ENCODE data around the gene NIBAN1.

DNA sequence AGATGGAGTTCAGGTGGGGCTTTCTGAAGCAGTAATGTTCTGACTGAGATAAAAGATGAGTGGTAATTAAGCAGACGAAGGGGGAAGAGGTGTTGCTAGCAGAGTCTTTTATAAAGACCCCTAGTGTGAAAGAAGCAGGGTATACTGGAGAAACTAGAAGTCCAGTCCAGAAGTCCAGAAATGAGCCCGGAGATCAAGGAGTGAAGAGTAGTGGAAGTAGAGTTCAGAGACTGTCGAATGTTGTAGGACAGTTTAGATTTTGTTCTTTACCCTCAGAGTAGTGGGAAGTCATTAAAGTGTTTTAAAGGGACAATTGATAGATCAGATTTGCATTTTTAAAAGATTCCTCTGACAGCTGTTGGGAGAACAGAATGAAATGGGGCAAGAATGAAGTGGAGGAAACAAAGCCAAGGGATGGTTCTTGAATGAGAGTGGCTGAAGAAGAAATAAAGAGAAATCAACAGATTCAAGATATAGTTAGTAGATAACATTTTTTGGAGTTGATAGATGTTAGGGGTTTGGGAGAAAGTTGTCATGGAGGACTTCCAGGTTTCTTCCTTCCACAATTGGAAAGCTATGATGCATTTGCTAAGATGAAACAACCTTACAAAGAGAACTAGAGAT lies 39.2 kb downstream of the SMG7 start:
- PRO-cap, 3 experiments, result no peak in any of the 3 experiments
- RAMPAGE, long total RNA, 2 experiments, result no peak in any of the 2 experiments
- RRBS, result no CpG with 5 or more reads among the region's 3 CpGs

DNA sequence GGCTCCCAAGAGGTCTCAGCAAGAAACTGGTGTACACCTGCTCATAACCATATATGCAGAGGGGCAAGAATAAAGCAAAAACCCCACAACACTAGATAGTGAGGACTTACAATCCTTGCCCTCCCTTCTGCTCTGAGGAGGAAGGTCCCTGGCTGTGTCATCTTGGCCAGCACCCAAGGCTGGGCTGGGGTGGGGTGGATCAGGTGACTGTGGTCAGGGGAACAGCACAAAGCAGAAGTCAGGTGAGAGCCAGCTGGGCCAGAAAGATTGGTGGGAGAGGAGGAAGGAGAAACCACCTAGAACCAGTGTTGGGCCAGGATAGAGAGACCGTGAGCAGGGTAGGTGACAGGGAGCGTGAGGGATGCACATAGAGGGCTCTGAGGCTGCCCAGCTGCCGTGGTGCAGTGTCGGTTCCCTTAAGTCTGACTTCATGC lies 22.7 kb downstream of the NCF2 start:
- PRO-cap, 3 experiments, result no peak in any of the 3 experiments
- RAMPAGE, long total RNA, 2 experiments, result no peak in any of the 2 experiments
- RRBS, result no CpG with 5 or more reads among the region's 4 CpGs

DNA sequence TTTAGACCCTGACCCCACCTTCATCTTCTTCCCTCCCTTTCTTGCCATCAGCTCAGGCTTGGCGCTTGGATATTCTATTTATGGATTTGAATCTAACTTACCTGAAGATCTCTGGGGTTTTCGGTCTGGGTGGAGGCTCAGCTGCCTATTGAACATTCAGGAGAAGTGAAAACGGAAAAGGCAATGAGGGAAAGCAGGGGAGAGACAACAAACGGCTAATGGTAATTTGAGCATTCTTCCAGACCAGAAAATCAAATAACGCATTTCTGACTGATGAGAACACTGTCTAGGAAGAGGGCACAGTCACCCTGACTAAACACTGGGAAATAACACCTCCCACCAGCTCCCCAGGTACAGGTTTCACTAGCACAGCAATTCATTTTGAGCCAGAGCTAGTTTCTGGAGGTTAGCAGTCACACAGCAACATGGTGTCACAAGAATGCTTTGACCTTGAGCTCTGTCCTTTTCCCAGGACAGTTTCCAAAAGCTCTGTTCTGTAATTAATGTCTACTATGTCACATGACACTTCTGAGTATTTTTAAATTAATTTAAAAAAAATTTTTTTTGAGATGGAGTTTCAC lies 21.1 kb downstream of the NCF2 start:
- PRO-cap, 3 experiments, result no peak in any of the 3 experiments
- RAMPAGE, long total RNA, 2 experiments, result no peak in any of the 2 experiments
- RRBS, result no CpG with 5 or more reads among the region's 5 CpGs

DNA sequence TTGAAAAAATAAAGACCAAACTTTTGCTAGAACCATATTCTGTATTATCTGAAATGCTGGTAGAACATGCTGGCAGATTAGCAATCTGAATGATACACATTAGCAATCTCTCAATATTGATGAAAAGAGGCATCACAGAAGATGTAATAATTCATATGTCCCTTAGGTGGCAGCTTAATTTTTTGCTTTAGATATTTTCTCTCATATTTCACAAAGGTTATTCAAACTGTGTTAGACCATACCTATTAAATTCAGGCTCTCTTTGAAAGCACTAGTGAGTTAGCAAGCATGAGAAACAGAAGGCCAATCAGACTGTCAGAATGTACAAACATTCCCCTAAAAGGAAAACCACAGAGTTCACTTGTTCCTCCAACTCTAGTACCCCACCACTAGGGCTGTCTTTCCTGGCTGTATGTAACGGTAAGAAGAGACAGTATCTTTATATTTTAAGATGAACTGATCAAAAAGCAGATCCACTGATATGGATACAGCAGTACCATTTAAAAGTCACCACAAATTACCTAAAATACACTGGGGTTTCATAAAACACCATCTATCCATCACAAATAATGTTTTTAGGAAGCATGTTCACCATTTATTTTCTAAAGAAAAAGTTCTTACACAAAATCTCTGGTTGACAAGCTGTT lies 1.9 kb downstream of the ARPC5 start:
- PRO-cap, 3 experiments, result peak in 3 of 3 experiments; most common plus-strand start position 398 of the sequence (in 3); most common minus-strand start position 252 of the sequence (in 1)
- RAMPAGE, long total RNA, 2 experiments, result no peak in any of the 2 experiments
- RRBS, result no CpG with 5 or more reads among the region's 1 CpG

- PRO-cap, 3 experiments, result no peak in any of the 3 experiments
- RAMPAGE, long total RNA, 2 experiments, result no peak in any of the 2 experiments
- RRBS, result no CpG with 5 or more reads among the region's 4 CpGs
Measured at GRCh38 chr1:183867029-183867531, 62.2 kb downstream of the RGL1 start.

DNA sequence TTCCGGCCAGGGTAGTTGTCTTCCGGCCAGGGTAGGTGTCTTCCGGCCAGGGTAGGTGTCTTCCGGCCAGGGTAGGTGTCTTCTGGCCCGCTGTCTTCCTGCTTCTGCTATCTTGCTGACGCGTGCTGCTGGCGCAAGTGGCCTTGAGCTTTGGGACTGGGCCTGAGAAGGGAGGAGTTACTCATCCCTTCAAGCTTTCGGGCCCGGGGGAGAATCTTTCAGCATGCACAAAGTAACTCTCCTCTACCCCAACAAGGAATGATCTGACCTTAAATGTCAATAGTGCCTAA lies 65.5 kb downstream of the RGL1 start:
- PRO-cap, 3 experiments, result peak in 3 of 3 experiments; most common plus-strand start position 192 of the sequence (in 3); most common minus-strand start position 100 of the sequence (in 3)
- RAMPAGE, long total RNA, 2 experiments, result no peak in any of the 2 experiments
- RRBS, result no CpG with 5 or more reads among the region's 10 CpGs

GRCh38 chr1:184050895-184051150 lies 707 bp upstream of the TSEN15 start:
- PRO-cap, 3 experiments, result no peak in any of the 3 experiments
- RAMPAGE, long total RNA, 2 experiments, result no peak in any of the 2 experiments
- RRBS, result no CpG with 5 or more reads among the region's 2 CpGs

DNA sequence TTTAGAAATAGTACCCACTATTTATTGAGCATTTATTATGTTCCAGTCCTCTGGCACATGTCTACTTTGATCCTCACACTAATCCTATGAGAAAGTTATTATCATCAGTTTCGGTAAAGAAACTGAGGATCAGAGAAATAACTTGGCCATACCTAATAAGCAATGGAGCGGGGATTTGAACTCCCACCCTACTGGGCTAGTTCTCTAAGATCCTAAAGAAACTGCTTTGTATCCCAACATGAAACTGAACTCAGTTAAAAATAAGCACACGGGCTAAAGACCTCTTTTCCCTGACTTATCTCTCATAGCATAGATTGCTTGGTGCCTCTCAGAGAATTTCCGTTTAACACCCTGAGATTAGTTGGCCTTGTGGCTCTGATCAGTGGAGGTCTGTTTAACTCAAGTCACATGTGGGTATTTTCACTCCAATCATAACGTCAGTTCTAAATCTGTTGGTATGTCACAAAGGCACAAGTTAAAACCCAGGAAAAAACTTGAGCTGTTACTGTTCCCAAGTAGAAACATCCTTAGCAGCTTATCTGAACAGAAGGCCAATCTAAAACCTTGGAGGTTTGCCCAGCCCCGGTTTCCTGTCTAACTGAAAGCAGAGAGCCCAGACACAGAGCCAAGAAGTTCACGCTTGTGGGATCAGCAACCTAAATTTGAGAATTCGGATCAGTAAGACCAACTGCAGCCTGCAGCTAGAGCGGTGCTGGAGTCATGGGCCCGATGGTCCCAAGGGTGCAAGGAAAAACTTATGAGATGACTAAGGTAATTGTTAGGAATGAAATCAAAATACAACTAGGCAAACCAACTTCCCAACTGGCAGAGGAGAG lies 90.4 kb upstream of the C1orf21 start:
- PRO-cap, 3 experiments, result peak in 3 of 3 experiments; most common plus-strand start position 597 of the sequence (in 1); most common minus-strand start position 392 of the sequence (in 2)
- RAMPAGE, long total RNA, 2 experiments, result no peak in any of the 2 experiments
- RRBS, result no CpG with 5 or more reads among the region's 10 CpGs

- PRO-cap, 3 experiments, result no peak in any of the 3 experiments
- RAMPAGE, long total RNA, 2 experiments, result no peak in any of the 2 experiments
- RRBS, result no CpG with 5 or more reads among the region's 5 CpGs
Measured at GRCh38 chr1:184388880-184389360, 2.1 kb downstream of the C1orf21 start.

DNA sequence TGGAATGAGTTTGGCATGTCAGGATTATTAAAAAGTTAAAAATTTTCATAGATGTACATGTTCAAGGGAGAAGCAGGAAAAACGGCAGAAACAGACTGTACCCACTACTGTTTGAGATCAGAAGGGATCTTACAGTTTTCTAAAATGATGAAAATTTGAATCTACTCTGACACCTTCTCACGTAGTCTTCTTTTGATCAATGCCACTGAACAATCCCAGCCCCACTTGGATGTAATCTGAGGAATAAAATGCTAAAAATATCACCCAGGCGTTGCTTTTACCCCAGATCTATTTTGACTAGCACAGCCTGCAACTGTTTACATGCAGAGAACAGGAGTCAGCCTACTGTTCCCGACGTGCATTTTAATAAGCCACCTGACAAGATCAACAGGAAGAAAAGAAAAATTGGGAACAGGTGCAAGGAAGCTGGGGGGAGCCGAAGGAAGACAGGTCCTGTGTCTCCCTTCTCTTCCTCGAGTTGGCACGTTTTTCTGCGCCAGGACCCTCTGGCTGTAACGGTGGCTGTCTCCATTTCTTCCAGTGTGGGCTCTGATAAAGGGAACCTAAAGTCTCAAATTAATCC lies 117.1 kb downstream of the C1orf21 start:
- PRO-cap, 3 experiments, result no peak in any of the 3 experiments
- RAMPAGE, long total RNA, 2 experiments, result no peak in any of the 2 experiments
- RRBS, result no CpG with 5 or more reads among the region's 10 CpGs

DNA sequence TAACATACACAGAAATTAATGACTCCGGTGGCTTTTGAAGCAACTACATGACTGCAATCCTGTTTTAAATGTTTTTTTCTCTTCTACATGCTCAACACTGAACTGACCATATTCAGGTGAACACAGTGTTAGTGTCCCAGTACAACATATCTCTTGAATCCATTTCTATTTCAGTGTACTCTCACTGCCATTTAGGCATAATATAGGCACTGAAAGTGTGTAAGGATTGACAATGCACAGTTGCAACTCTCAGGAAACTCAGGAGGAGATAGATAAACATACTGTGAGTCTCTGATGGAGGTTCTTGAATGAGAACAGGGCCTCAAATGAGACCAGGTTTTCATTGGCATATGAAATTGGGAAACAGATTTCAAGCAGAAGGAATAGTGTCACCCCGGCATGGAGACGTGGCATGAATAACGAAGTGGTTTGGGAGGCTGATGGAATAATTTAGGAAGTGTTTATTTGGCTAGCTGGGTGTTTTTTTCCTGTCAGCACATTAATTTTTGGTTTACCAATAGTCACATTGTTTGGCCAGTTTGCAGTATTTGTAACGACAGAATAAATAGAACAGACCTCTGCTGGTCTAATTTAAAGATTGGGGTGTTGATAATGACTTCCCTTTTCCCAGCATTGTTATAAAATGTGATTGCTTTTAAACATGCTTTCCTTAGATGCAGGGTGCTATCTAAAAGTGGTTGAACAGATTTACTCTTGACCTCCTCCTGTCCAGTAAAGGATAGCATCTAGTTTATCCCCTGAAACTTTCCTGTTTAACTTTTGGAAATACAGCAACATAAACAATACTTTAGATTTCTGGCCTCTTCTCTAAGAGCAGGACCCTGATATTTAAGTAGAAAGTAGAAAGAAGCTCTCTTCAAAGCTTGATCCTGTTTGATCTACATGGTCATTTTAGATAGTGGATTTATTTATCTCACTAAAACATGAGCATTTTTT lies 132.0 kb downstream of the C1orf21 start:
- PRO-cap, 3 experiments, result no peak in any of the 3 experiments
- RAMPAGE, long total RNA, 2 experiments, result no peak in any of the 2 experiments
- RRBS, result no CpG with 5 or more reads among the region's 5 CpGs

DNA sequence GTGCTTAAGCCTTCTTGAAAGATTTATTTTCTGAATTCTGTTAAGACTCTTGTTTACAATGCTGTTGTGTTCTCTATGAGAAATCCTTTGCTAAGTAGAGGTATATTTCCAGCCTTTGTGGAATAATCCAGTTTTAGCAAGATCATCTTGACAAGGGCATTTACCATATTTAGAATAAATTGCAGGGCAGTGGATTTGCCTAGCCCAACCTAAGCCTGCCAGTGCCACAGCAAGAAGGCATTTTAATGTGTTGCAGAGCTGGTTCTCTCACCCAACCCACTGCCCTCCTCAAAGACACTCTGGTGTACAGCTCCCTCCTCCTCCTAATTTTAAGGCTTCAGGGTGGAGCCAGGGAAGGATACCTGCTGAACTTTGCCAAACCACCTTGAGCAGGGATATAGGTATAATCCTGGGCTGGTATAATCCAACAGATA lies 174.1 kb downstream of the C1orf21 start:
- PRO-cap, 3 experiments, result no peak in any of the 3 experiments
- RAMPAGE, long total RNA, 2 experiments, result no peak in any of the 2 experiments

GRCh38 chr1:184870366-184870920 lies 103.9 kb downstream of the NIBAN1 start:
- PRO-cap, 3 experiments, result no peak in any of the 3 experiments
- RAMPAGE, long total RNA, 2 experiments, result no peak in any of the 2 experiments
- RRBS, result no CpG with 5 or more reads among the region's 9 CpGs

DNA sequence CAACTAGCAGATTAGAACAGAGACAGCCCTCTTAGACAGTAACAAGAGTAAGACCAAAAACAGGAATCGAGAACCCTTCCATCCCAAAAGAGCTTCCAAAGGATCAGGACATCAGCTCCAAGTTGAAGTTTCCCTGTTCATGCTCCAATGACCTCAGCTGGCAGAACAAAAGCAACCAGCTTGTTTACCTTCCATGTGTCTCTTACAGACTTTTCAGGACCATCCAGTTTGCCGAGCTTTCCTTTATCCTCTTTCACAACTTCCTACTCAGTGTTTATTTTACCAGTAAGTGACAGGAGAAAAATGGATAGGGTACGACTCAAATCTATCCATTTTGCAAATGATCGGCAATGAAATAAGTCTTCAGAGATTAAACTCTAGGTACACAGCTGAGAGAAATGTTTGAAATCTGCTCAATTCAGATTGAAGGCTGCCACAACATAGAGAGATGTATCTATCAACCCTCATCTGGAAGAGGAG lies 44.4 kb downstream of the NIBAN1 start:
- PRO-cap, 3 experiments, result no peak in any of the 3 experiments
- RAMPAGE, long total RNA, 2 experiments, result no peak in any of the 2 experiments
- RRBS, result no CpG with 5 or more reads among the region's 4 CpGs

GRCh38 chr1:184973899-184975044 lies at the start of gene NIBAN1:
TSS of gene NIBAN1 (minus strand) at chr1:184974508.
- PRO-cap, 3 experiments, result peak in 3 of 3 experiments; most common plus-strand start chr1:184974597 (in 2); most common minus-strand start chr1:184974453 (in 3)
- RAMPAGE, long total RNA, 2 experiments, result start-site peak on the minus strand in 2 of 2 experiments, at chr1:184974424-184974557 at its widest, 20 to 70 reads per replicate
- RRBS, result 1% methylated on average over 54 of the region's 89 CpGs

DNA sequence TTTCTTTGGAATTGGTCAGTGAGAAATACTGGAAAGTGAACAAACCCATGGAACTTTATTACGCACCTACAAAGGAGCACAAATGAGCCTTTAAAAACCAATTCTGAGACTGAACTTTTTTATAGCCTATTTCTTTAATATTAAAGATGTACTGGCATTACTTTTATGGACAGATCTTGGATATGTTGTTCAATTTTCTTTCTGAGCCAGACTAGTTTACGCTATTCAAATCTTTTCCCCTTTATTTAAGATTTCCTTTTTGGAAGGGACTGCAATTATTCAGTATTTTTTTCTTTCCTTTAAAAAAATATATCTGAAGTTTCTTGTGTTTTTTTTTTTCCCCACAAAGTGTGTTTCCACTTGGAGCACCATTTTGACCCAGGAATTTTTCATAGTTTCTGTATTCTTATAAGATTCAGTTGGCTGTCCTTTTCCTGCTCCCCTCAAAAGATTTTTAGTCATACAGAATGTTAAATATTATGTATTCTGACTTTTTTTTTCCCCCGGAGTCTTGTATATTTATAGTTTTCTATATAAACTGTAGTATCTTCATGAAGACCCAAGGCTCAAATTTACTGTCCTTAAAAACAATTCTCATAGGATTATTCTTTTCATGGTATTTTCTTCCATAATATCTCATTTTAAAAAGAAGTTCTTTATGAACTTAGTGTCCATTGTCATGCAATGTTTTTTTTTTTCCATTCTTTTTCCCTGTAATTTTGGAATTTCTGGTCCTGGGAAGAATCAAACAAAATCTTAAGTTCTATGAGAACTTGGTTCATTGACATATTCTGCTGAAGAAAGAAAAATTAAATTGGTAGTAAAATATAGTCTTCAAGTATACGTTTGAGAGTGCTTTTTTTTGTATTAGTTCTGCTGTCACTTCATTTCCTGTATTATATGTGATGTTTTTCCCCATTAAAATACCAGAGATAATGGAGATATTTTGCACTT lies 55.1 kb downstream of the RNF2 start:
- PRO-cap, 3 experiments, result no peak in any of the 3 experiments
- RAMPAGE, long total RNA, 2 experiments, result no peak in any of the 2 experiments
- RRBS, result no CpG with 5 or more reads among the region's 4 CpGs

DNA sequence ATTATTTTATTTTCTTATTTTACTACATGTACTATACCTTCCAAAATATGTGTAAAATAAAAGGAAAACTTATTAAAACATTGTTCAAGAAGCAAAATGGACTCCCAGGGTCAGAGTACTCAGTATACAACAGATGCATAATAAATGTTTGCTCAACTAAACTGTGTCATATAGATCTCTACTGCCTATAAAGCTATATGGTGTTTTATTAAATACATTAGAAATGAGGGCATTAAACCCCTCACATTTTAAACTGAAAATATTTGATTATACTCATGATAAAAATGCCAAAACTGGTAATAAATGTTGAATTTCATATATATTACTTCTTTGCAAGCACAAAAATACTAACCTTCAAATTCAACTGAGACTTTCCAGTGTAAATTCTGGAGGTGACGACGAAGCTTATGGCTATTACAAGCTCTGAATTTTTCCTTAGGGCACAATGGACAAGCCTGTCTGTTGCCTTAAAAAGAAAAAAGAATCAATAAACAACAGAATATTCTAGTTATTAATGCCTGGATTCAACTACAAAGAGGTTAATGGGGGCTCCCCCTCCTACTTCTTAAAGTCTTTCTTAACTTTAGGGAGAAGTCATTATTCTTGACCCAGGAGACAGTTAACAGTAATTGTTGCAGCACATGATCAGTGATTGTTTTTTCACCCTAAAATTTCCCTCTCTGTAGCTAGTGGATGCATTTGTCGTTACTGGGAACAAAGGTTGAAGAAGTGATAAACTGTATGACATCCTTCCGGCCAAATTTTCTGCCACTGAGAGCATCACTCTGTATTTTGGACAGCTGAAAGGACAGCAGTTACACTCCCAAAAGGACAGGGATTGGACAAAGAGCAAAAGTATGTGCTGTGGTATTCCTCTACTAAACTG lies 6.5 kb downstream of the TRMT1L start:
- PRO-cap, 3 experiments, result no peak in any of the 3 experiments
- RAMPAGE, long total RNA, 2 experiments, result no peak in any of the 2 experiments
- RRBS, result no CpG with 5 or more reads among the region's 4 CpGs

DNA sequence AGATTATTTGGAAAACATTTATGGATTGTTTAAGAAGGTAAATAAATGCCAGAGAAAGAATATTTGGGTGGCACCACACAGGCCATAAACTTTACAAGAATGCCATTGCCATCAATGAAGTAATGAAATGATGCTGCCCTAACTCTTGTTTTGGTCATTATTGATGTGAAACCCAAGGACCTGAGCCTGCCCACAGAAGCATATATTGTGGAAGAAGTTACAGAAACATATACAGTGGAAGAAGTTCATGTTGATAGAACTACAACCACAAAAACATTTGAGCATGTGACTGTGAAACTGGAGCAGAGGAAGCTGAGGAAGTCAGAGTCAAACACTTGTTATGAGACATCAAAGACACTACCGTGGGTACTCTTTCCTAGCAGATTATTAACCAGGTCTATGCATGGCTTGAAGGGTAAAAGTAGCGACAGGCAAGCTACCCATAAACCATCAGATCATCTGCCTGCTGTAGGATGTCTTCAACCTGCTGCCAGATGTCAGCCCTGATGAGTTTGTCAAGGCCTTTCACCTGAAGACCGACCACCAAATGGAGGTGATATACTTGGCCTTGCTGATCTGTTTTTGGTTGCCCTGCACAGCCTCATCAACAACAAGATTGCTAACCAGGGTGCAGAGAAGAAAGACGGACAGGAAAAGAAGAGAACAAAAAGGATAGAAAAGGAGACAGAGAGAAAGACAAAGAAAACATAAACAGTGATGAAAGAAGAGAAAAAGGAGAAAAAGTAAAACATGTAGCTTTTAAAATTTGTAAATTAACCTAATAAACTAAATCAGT lies 35.8 kb downstream of the IVNS1ABP start:
- PRO-cap, 3 experiments, result no peak in any of the 3 experiments
- RAMPAGE, long total RNA, 2 experiments, result no peak in any of the 2 experiments
- RRBS, result no CpG with 5 or more reads among the region's 4 CpGs

GRCh38 chr1:185303147-185303772 lies 13.8 kb downstream of the IVNS1ABP start:
- PRO-cap, 3 experiments, result no peak in any of the 3 experiments
- RAMPAGE, long total RNA, 2 experiments, result no peak in any of the 2 experiments
- RRBS, result no CpG with 5 or more reads among the region's 1 CpG

- PRO-cap, 3 experiments, result no peak in any of the 3 experiments
- RAMPAGE, long total RNA, 2 experiments, result no peak in any of the 2 experiments
- RRBS, result no CpG with 5 or more reads among the region's 7 CpGs
Measured at GRCh38 chr1:185303773-185304770, 13.0 kb downstream of the IVNS1ABP start.